Mesothelial cell of epicardium (in vitro differentiated cells): ENCODE measurements around a stretch of chr7.

DNA sequence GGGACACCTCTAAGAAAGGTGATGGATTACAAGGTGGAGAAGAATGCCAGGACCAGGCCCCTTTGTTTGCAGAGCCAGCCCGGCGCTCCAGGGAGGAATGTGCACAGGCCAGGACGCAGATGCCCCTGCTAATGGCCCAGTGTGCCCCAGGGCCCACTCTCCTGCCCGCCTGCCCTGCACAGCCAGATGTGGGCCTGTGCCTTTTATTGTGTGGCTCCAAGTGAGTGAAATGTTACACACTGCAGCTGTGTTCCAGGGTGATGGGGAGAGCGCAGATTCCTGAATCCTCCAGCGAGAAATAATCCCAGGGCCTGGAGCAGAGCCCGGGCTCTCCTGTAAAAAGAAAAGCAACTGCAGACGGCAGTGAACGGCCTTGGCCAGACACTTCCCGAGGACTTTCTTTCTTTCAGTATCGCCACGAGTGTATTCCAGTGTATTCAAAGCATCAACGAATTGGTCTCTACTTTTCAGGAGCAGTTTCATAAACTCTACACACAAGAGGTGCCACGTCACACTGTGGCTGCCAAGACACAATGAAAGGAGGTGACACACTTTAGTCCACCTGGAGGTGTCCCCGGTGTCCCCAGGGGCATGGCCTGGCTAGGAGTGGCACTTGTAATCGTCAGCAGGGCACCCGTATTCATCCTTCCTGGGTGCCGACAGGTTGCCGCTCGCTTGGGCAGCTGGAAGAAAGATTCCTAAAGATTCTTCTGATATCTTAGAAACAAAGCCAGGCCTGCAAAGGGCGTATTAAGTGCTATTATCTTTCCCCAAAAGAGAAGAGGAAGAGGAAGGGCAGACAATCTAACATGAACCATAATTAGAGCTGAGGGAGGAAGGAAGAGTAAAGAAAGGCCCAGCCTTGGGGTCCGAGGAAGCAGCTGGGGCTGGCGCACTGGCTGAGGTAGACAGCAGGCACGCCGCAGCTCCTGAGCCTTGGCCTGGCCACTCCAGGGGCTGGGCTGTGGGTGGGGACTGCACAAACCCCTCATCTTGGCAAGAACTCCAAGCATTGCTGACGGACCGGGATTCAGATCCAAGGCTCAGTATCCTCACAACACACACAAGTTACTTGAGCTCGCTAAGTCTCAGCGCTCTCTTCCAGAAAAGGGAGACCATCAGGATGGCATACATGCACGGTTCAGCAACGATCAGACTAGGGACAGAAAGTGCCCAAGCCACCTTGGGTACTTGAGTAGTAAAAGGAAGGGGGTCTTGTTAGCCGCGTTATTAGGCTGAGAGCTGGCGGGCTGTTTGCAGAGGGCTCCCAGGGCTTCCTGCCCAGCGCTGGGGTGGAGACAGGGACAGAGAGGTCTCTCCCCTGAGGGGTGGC is 4.9 kb downstream of the TNS3 start:
- PRO-cap = no peak

GRCh38 chr7:47588730-47589204 is 6.9 kb upstream of the TNS3 start:
- PRO-cap = no peak

DNA sequence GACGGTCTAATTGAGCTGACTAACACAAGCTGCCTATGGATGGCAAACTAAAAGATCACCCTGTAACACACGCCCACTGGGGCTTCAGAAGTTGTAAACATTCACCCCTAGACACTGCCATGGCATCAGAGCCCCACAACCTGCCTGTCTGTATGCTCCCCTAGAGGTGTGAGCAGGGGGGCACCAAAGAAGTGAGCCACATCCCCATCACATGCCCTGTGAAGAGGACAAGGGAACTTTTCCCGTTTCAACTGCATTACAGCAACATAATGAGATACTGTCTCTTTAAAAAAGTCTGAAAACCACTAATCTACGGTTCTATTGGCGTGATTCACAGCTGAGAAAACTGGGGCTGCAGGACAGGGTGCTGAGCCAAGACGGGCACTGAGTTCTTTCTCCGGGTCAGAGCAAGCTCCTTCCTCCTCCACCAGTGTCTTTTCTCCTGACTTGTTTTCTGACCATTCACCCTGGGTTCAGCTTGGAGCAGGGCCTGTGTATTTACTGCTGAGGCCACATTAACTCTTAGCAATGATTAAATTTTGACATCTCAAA is 18.8 kb upstream of the TNS3 start:
- PRO-cap = no peak

- PRO-cap = no peak
Observed at GRCh38 chr7:48084768-48085494, 4.1 kb upstream of the UPP1 start.

GRCh38 chr7:48096346-48096858 is 7.3 kb downstream of the UPP1 start:
- PRO-cap = no peak

DNA sequence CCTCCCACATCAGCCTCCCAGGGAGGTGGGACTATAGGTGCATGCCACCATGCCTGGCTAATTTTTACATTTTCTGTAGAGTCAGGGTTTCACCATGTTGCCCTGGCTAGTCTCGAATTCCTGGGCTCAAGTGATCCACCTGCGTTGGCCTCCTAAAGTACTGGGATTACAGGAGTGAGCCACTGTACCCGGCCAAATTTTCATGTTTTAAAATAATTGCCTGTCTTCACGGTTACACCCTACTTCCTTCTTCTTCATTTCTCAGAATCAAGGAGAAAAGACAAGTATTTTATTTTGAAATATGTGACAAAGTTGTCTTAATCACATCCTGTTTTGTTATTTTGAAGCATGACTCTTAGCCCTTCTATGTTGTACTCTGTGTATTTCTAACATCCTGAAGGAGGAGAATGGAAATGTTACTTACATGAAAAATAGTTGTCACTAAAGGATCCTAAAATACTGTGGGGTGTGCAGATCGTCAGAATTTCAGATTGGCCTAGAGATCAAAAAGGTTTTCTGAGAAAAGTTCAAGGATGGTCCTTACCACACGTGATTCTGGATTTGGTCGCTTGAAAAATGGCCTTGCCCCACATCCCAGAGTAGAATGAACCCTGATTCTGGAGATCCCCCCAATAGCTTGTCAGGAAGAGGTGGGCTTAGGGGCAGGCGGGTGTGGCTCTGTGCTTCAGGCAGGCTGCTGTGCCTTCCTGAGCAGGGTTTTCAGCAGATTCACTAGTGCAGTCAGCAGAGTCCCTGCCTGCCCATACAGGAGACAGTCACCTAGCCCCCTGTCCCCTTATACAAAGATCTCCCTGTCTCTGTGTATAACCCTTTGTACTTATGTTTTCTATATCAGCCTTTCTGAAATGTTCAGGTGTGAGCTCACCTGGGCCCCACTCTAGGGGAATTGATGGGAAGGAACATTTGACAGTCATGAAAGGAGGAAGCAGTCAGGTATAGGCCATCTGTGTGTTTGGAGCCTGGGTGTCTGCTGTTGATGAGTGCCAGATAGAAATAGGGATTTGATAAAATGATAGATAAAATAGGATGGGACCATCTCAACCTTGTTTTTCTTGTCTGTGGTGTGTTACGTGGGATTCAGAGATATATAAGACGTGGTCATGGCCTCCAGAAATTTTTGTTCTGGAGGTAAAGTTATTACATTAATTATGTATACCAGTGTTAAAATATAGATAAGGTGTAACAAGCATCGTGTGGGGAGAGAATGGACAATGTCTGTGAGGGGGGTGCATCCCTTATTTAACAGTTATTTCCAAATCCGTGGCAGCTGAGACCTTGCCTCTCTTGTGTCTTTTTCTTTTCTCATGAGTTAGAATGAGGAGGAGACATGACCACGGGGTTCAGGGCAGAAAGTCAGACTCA is 8.8 kb downstream of the UPP1 start:
- PRO-cap = no peak

- PRO-cap = no peak
Observed at GRCh38 chr7:49630465-49630792, 143.0 kb upstream of the VWC2 start.

DNA sequence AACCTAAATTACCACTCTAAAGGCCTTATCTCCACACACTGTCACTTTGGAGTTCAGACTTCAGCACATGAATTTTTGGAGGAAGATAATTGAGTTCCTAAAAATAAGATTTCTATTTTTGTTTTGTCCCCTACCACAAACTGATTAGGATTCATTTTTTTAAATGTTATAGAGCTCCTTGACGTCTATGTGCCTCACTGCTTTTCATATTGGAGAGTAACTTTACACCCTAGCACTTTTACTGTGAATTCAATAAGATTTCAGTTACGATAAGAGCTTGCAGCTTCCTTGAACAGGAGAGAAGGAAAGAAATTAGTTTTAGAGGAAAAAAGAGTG is 142.7 kb upstream of the VWC2 start:
- PRO-cap = no peak

- PRO-cap = no peak
Observed at GRCh38 chr7:50069111-50070086, 23.6 kb downstream of the ZPBP start.

- PRO-cap = no peak
Observed at GRCh38 chr7:50167540-50167985, 71.9 kb downstream of the SPATA48 start.

GRCh38 chr7:50311958-50312620 is 7.6 kb downstream of the IKZF1 start:
- PRO-cap = no peak

DNA sequence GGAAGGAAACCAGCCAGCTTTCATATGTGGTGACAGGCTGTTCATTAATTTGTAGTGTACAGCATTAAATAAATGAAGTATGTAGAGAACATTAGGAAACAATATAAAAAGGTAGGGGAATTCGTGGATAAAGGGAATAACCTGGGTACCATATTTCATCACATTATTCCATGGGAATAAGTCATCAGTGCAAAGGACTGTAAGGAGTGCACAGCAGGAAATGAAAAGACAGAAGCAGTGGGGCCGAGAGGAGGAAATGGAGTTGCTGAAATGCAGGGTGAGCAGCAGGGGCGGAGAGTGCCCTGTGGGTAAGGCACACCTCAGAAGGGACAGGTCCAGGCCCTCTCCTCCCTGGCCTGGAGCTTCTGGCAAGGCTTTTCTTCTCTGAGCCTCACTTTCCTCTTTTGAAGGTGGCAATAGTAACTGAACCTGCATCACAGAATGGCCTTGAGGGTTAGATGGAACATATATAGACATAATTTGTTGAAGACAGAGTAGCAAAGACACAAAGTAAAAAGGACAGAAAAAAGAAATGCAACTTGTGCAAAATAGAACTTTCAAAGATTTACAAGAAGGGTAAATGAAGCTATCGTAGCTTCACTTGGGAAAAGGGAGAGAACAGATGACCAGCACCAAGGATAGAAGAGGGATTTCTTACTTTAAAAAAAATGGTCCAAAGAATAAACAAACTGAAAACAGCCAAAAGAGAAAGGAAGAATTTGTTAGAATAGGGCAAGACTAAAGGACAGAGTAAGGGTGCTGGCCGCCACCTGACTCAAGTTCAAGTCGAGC is 26.3 kb downstream of the IKZF1 start:
- PRO-cap = no peak

DNA sequence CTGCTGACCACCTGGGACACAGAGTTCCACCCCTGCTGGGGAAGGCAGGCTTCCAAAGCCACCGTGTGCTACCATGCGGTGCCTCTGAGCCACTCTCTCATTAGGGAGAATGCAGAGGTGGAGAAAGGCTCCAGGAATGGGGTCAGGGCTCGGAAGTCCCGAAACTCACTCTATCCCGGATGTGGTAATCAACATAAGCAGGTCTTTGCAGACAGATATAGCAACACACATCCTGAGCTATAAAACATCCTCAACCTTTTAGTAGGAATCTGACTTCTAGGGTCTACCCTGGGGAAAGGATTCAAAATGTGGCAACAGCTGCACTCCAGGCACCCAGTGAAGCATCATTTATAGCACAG is 91.4 kb upstream of the DDC start:
- PRO-cap = no peak

- PRO-cap = no peak
Observed at GRCh38 chr7:50725692-50726374, 56.9 kb downstream of the GRB10 start.

DNA sequence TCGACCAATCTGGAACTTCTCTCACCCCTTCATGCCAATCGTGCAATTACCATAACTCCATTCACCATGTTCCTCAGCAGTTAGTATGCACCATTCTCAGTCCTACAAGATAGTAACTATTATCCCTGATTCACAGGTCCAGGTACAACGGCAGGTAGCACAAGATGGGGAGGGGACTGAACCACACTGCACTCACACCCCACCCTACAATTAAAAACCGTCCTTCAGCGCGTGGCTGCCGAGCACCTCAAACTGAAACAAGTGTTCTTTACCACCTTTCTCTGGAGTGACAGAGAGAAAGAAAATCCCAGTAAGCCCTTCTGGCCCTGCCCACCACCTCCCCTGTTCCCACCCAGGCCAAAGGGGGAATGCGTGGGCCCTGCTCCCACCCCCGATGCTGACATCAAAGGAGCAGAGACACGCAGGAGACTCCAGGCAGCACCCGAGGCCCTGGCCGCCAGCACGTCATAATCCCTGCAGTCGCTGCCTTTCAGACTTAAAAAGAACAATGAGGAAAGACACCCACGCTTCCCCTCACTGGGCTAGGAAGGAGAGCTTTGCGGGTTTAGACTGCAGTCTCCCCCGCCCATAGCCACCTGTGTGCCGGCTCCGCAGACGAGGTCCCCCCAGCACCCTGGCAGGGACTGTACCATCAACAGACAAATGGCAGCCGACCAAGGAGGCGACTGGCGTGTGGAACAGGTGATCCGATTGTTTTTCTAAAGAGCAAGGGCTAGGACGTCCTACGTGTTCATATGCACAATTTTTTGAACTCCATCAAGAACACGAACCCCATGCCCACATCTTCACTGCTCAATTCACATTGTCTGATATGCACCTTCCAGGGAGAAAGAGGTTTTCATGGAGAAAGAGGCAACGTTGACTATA is 1.4 kb downstream of the GRB10 start:
- PRO-cap = no peak

- PRO-cap = no peak
Observed at GRCh38 chr7:50826741-50827292, 44.1 kb upstream of the GRB10 start.

- PRO-cap = no peak
Observed at GRCh38 chr7:50962955-50963376, 180.3 kb upstream of the GRB10 start.

- PRO-cap = no peak
Observed at GRCh38 chr7:51222921-51223328, 93.7 kb downstream of the COBL start.

DNA sequence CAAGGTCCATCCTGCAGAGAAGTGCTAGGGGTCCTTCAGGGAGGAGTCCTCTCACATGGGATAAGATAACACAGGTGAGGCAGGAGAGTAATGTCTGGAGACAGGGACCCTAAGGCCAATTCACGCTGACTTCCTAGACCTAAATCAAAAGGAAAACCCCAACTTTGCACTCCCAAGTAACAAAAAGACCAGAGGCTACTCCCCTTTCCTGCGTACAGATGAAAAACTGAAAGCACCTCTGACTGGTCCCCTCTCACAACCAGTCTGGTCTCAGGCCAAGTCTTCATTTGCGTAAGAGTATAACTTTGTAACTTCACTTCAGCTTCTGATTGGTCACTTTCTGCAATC is 74.8 kb downstream of the COBL start:
- PRO-cap = no peak

DNA sequence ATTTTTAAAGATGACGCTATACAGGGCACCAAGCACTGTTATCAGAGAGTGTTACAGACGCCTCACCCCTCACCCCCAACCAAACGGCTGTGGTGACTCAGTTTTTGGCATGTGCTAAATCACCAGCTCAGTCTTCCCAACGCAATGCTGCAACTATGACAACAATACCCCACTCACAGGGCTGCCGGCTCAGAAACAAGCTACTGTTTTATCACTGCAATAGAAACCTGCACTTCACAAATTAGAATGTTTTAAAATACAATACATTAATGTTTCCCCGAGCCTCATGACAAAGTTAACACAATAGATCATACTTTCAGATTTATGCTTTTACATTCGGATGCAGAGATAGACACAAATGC is 13.8 kb downstream of the COBL start:
- PRO-cap = no peak